Aortic smooth muscle cell (primary cell): ENCODE measurements around the genes EFCAB13, KPNB1 and PNPO.

- RRBS: 3% methylated on average over 45 of the region's 121 CpGs
Measured at GRCh38 chr17:46771688-46772641, 46.5 kb downstream of the WNT3 start.

DNA sequence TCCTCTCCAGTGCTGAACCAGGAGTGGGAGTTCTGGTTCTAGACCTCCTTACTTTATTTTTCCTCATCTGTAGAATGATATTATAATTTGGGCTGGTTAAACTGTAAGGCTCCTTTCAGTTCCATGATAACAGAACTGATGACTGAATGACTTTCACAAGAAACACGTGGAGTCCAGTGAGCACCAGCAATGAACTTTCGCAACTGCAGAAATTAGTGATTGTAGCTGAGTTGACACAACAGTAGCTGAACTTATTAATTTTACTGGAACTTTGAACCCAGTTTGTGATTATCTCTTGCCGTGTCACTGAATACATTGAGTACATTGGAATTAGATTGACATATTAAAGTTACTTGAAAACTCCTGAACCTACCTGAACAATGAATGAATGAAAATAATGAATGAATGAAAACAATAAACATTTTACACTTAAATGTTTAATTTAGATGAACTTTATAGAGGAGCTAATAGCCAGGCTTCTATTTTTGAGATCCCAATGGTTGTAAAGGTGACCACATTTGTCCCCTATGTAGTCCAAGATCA lies 2.6 kb downstream of the GOSR2 start:
- RRBS: no CpG with 5 or more reads among the region's 3 CpGs

DNA sequence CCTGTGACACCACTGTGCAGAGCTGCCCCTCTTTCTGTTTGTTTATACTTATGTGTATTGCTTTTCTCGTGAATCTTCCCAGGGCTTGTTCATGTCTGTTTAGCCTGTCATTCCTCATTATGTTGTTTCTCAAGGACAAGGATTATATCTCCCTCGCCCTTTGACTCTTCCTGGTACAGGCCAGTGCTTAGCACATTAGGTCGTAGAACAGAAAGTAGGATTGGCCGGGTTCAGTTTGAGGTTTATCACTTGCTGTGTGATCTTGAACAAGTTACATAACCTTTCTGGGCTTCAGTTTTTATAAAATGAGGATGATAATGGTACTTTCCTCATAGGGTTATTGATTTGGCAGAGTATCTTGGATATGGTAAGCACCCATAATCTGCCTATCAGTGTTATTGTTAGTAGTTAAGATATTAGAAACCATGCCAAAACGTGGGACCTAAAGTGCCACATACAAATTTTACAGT lies 6.0 kb downstream of the GOSR2 start:
- RRBS: no CpG with 5 or more reads among the region's 5 CpGs

GRCh38 chr17:46943904-46944687 lies 21.1 kb downstream of the GOSR2 start:
- RRBS: no CpG with 5 or more reads among the region's 16 CpGs

DNA sequence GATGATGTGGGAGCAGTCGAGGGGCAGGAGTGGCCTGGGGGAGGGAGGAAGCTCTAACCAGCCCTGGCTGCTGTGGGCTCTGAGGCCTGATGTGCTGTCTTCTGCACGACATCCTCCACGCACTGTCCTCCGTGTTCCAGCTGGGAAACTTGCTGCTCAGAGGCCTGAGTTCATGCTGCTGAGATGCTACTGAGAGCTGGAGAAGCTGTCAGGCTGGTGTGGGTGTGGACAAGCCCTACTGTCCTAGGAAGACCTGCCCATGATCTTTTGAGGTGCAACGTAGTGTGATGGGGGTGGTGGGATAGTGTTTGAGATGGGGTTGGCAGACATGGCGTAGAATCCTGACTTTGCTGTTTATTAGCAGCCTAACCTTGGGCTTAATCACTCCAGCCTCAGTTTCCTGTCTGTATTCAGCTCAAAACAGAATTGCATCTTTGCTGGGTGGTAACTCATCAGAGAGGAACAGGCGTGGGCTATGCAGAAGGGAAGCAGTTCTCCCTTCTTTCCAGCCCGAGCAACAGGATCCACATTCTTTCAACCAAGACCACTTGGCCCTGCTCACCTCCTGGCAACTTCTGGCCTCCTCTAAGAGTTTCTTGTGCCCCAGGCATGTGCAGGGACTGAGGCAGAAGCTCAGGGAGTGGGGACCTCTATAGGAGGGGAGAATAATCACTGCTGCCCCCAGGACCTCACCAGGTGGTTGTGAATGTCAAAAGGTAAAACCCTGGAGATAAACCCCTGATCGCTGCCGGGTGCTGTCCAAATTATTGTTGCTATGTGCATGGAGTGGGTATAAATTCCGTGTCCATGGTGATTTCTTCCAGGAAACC lies 22.4 kb downstream of the GOSR2 start:
- RRBS: no CpG with 5 or more reads among the region's 11 CpGs

- RRBS: no CpG with 5 or more reads among the region's 4 CpGs
Measured at GRCh38 chr17:46984358-46984731, 5.3 kb upstream of the RPRML start.

GRCh38 chr17:47204670-47206066 lies 4.0 kb upstream of the MYL4 start:
- RRBS: no CpG with 5 or more reads among the region's 16 CpGs

DNA sequence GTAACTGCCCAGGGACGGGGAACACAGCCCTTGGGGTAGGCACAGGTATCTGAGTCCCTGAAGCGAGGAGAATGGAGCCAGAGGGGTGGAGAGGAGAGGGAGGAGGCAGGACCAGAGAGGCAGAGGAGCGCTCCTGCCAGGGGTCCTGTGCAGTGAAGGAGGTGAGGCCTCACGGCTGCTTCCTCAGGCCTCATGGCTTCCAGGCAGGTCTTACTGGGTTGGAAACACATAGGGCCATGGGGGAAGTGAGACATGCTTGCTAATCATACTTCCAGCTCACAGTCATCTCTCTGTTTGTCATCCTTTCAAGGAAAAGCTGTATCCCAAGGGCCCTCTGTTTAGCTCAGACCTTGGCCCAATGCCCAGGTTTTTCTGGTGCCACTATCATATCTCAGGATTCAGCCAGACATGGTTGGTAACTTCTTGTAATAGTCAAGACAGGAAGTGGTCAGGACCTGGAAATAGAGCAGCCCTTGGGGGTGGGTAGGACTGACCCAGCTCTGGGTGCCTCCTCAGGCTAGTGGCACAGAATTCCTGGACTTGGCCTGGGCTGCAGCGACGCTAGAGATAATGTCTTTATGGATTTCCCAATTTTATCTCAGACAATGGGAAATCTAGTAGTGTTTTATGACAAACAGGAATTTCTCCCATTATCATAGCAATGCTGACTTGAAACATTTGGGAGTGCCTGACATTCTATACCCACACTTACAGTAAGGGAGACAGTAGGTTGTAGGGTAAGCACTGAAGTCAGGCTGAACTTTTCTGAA lies 13.6 kb upstream of the ITGB3 start:
- RRBS: no CpG with 5 or more reads among the region's 6 CpGs

GRCh38 chr17:47278948-47279930 lies 25.6 kb downstream of the ITGB3 start:
- RRBS: no CpG with 5 or more reads among the region's 10 CpGs

DNA sequence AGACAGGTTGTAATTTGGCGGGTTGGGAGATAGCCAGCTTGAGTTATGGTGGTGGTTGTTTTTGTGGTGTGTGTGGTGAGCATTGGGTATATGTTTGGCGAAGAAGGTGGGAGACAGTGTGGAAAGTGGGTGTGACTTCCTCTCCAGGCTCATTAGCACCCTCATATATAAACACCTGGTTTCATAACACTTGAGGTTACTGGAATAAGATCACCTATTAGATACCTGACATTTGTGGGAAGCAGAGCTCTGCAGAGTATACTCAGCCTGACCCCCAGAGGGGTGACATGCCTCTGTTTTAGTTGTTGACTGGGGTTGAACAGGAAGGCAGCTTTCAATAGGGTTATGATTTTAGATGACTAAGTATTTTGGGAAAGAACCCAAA lies 18.5 kb upstream of the EFCAB13 start:
- RRBS: no CpG with 5 or more reads among the region's 2 CpGs

DNA sequence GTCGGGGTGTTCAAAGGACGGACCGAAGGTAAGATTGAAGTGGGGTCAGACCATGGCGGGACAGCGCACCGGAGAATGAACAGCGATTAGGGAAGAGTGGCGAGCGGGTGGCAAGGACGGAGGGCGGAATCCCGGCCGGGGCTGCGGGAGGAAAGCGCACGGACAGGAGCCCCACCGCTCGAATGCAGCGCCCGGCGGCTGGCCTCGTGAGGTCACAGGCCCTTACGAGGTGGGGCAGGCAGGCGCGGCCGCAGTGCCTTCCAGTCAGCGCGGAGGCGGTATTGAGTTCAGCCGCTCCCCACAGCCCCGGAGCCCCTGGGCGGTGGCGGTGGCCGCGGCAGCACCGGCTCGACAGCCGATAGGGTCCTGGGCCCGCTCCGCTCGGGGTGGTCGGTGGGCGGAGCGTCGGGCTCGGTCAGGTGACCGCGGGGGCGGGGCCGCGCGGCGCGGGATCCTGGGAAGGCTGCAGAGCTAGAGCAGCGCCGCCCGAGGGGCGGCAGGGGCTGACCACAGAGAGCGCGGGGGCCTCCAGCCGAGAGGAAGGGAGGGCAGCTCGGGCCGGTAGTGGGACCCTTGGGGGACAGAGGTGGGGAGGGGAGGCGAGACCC lies at the start of gene EFCAB13:
EFCAB13 (plus strand) TSS at position 442 of the 608 bp plus-strand sequence.
- RRBS: 3% methylated on average over 26 of the region's 64 CpGs

GRCh38 chr17:47324122-47325331 lies 772 bp downstream of the EFCAB13 start:
- RRBS: no CpG with 5 or more reads among the region's 33 CpGs

DNA sequence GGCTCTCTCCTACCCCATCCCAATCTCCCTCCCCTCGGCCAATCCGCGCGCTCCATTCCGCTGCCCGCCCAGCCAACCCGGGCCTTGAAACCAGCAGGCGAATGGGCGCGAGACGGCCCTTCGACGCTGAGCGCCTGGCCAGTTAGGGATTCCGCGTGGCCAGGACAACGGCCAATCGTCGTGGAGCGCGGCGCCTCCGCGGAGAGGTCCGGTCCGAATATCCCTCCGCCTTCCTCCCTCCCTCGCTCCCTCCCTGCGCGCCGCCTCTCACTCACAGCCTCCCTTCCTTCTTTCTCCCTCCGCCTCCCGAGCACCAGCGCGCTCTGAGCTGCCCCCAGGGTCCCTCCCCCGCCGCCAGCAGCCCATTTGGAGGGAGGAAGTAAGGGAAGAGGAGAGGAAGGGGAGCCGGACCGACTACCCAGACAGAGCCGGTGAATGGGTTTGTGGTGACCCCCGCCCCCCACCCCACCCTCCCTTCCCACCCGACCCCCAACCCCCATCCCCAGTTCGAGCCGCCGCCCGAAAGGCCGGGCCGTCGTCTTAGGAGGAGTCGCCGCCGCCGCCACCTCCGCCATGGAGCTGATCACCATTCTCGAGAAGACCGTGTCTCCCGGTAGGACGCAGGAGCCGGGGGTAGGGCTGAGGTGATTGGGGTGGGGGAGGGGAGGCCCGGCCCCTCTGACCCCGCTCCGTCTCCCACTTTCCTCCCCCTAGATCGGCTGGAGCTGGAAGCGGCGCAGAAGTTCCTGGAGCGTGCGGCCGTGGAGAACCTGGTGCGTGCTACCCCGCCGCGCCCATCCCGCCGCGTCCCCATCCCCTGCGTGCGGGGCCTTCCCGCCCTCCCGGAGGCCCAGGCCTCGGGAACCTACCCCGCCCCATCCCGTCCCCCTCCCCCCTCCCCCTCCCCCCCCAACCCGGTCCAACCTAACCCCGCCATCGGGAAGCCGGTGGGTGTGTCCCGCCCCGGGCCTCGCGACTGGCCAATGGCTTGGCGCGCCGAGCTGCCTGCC lies at the start of gene KPNB1:
KPNB1 (plus strand) TSS at position 248 of the 1,010 bp plus-strand sequence.
- RRBS: under 1% methylated on average over 36 of the region's 93 CpGs

DNA sequence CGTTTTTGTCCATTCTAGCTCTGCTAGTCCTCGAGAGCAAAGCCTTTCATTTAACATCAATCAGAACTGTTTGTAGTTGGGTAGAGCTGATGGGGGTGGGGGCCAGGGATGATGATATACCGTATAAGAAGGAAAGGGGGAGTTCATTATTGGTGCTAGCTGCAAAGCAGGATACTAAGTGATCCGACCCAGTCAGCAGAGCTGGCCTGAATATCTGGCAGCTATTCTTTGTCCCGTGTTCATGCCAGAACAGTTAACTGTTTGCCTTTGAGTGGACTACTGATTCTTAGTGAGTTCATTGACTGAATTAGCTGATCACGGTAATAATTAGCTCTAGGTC lies 5.2 kb downstream of the KPNB1 start:
- RRBS: no CpG with 5 or more reads among the region's 6 CpGs

DNA sequence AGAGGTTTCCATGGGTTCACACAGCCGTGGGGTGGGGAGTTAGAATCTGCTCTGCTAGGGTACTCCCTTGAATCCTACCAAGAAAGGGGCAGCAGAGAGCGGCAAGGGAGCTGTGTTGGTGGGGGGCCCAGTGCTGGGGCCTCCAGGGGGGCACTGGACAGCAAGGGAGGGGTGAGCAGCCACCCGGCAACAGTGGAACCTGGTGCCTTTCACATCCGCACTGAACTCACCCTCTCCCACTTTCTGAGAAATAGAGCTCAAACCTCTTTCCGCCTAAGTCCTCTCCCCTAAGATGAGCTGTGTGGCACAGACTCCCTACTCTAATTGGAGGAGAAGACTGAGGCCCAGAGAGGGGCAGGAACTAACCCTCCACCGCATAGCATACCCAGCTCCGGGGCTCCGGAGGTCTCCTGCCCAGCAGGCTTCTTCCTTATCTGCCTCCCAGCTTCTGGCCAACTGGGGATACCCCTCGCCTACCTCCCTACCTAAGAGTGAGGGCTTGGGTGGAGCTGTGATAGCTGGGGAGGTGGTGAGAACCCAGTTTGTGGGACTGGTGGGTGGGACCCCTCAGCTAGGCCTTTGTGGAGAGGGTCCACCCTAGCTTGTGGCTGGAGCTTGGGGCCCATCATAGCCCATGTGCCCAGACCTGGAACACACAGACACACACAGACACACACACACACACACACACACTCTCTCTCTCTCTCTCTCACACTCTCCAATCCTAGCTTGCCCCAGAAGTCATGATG lies 6.9 kb downstream of the TBKBP1 start:
- RRBS: no CpG with 5 or more reads among the region's 9 CpGs

DNA sequence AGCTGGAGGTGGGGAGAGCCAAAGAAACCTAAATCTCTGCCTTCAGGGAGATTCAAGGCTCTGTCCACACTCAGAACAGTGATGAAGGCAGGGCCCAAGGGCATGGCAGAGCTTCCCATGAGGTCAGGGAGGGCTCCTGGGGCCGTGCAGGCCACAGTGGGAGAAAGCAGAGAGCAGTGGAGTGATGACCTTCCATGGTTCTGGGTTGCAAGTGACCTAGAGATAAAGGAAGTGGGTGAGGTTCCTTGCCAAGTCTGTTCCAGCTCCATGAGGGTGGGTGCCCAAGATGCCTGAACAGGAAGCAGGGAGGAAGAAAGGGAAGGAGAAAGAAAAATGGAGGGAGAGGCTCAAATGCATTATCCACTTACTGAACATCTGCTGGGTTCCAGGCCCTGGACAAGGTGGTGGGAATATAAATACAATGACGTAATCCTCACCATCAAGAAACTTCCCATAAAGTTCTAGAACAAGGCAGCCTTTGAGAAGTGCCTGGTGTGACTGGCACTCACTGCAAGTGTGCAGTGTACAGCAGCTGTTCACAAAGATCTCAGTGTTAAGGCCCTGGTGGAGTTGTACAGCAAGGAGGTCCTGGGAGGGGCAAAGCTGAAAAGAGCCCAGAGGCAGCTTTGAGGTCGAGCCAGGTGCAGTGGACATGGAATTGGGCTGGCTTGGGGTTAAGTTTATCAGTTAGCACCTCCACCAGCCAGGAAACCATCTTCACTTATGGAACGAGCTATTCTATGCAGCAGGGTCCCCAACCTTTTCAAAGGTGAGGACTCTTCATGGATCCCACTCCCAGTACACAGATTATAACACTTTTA lies 13.4 kb downstream of the TBKBP1 start:
- RRBS: no CpG with 5 or more reads among the region's 4 CpGs

DNA sequence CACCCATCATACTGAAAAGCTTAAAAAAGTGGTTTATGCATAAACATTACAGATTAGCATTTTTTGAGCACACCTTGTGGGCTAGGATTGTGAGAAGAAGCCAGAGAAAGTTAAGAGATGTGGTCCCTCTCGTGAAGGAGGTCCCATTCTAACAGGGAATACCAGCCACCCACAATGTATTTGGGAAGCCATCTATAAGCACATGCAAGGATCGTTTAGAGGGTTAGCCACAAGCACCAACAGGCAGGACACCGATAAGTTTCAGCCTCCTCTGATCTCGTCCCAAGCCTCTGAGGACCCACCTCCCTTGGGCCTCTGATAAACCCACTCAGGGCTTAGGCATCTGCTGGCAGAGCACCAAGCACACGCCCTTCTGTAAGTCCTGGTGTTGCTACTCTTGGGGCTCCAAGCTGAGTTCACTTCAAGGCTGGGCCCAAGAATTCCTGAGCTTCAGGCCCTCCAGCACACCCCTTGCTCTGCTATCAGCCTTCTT lies 5.5 kb upstream of the PNPO start:
- RRBS: no CpG with 5 or more reads among the region's 5 CpGs

DNA sequence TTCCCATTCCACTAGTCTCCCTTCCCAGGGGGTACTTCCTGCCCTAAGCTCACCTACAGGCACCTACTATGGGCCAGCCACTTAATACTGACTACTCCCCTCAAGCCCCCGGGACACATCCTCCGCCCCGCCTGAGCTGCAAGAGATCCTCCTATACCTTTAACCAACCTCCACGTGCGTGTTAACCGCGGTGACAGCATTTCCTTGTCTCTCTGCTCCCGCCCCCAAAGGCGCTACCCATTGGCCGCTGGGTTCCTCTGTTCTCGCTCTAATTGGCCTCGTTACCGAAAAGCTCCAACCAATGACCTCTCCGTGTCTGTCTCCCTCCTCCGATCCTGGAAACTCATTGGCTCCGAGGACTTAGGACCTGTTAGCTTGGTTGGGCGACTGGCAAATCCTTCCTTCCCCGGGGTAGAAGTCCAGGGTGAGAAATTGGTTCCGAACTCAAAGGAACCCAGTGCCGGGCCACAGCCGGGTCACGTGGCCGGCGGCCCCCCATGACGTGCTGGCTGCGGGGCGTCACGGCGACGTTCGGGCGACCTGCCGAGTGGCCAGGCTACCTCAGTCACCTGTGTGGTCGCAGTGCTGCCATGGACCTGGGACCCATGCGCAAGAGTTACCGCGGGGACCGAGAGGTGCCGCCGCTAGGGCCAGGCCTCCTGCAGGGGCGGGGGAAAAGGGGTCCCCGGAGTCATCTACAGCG lies at the start of gene PNPO:
PNPO (plus strand) TSS at position 393 of the 703 bp plus-strand sequence.
- RRBS: 2% methylated on average over 2 of the region's 43 CpGs

- RRBS: no CpG with 5 or more reads among the region's 5 CpGs
Measured at GRCh38 chr17:47949827-47950246, 7.8 kb downstream of the PRR15L start.

GRCh38 chr17:47953129-47953455 lies 4.6 kb downstream of the PRR15L start:
- RRBS: no CpG with 5 or more reads among the region's 5 CpGs